Helper T cell (primary cell): ENCODE results near the gene GRPEL2.

GRCh38 chr5:149207164-149207631 lies 64.5 kb upstream of the AFAP1L1 start:
- PRO-cap, 2 experiments = no peak in any of the 2 experiments

GRCh38 chr5:149345107-149345776 lies at the start of gene GRPEL2:
Gene GRPEL2, plus strand, starts transcription at chr5:149345499.
- PRO-cap, 2 experiments = peak in 2 of 2 experiments; most common plus-strand start chr5:149345623 (in 2); most common minus-strand start chr5:149345343 (in 2)

- PRO-cap, 2 experiments = no peak in any of the 2 experiments
Measured at GRCh38 chr5:149414133-149415078, 35.3 kb upstream of the IL17B start.

DNA sequence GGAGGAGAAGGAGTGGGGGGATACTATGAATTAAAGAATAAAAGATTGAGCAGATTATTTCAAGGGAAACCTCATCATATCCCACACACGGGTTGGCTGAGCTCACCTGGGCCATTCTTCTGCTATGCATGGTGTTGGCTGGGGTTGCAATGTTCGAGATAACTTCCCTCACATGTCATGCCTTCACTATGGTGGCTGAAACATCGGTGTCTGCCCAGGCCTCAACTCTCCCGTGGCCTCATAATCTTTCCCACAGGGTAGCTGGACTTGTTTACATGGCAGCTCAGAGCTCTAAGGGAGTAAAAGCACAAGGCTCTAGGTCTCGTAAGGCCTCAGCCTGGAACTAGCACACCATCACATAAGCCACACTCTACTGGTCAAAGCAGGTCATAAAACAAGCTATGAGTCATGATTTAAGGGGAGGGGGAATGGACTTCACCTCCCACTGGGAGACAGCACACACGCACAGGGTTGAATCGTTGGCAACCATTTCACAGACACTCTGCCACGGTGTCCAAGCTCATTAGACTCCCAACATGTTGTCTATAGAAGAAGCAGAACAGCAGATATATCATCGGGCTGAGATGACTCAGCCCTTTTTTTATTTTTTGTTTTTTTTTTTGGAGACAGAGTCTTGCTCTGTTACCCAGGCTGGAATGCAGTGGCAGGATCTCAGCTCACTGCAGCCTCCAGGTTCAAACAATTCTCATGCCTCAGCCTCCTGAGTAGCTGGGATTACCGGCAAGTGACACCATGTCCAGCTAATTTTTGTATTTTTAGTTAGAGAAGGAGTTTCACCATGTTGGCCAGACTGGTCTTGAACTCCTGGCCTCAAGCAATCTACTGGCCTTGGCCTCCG lies 66.8 kb upstream of the IL17B start:
- PRO-cap, 2 experiments = no peak in any of the 2 experiments

- PRO-cap, 2 experiments = no peak in any of the 2 experiments
Measured at GRCh38 chr5:149456557-149457361, 77.7 kb upstream of the IL17B start.

DNA sequence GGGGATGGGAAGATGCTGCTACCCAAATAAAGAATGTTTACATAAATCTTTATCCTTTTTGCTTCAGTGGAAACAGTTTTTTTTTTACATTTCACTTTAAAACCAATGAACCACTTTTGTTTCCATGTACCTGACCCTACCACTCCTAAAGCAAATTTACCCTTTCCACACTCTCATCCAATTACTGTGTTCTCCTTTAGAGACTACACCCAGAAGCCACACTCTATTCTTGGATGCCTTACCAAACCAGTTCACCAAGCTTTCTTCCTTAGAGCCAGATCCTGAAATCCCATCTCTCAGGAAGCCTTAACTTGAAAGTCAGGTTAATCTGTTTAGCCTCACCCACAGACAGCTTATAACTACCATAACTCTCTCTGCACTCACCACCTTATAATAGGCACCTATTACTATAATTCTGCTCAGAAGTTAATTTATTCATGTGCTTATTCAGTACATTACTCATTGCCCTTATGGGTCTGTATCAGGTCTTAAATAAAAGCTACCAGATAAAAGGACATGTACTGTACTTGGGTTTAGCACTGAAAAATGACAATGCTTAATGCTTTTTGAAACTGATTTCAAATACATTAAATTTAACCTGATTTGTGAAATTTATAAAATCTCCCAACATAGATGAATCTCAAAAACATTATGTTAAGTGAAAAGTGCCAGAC lies 4.2 kb downstream of the CSNK1A1 start:
- PRO-cap, 2 experiments = no peak in any of the 2 experiments

DNA sequence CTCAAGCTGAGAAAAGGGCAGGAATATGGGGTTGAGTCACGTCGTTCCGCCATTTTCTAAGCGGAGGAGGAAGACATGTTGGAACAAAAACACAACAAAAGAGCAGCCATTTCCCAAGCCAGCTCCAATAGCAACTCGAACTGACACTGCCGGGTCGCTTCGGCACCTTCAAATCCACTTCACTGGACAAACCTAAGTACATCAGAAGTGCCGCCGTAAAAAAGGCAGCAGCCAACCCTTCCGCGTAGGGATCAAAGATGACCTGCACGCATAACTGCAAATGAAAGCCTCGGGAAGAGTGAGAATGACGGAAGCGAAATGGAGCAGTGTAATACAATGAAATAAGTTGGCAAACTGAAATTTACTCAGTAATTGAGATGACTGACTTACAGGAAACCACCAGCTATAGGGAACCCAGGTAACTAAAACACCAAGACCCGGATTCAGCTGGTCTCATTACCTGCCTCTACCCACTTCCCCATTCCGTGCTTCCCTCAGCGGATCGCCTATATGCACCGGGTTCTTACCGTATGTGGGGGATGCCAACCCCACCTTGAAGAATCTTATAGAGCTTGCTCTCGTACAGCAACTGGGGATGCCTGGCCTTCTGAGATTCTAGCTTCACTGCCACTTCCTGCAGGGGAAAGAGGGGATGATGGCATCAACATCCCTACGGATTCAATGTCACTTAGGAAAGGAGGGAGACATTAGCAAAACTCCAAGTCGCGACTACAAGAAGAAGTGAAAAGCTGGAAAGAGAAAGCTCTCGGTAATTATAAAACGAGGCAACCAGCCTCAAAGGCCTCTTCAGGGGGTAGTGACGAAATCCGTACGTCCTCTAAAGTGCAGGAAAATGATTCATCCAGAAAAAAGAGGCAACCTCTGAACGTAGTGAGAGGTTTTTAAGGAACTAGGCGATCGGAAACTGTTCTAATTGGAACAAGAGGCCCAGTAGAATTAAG lies 1.4 kb downstream of the CSNK1A1 start:
- PRO-cap, 2 experiments = peak in 2 of 2 experiments; most common plus-strand start position 127 of the sequence (in 1); most common minus-strand start position 58 of the sequence (in 2)

DNA sequence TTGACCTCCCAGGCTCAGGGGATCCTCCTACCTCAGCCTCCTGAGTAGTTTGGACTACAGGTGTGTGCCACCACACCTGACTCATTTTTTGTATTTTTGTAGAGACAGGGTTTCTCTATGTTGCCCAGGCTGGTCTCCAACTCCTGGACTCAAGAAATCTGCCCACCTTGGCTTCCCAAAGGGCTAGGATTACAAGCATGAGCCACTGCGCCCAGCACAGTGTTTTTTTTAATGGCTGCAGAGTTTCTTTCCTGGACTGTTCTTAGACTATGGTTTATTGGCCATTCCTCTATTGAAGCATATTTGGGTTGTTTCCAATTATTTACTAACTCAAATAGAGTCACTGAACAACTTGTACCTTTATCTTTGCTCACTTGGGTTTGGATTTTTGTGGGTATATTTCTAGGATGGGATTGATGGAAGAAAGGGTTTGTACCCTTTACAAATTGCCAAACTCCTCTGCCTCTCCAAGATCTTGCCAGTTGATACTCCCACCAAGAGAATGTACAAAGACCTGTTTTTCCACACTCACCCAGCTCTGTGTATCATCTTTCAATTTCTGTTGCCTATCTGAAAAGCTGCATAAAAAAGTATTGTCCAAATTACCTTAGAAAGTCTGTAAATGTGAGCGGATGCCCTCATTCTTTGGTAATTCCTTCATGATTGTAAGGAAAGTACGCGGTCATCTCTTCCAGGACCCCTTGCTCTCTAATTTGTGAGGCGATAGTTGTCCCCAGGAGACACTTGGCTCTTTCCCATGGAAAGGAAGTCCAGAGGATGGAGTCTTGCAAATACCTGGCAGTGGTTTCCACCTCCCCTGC lies 32.8 kb downstream of the ARHGEF37 start:
- PRO-cap, 2 experiments = no peak in any of the 2 experiments

- PRO-cap, 2 experiments = no peak in any of the 2 experiments
Measured at GRCh38 chr5:149618523-149619455, 37.5 kb downstream of the ARHGEF37 start.

- PRO-cap, 2 experiments = no peak in any of the 2 experiments
Measured at GRCh38 chr5:149681306-149681811, 48.8 kb upstream of the PPARGC1B start.

DNA sequence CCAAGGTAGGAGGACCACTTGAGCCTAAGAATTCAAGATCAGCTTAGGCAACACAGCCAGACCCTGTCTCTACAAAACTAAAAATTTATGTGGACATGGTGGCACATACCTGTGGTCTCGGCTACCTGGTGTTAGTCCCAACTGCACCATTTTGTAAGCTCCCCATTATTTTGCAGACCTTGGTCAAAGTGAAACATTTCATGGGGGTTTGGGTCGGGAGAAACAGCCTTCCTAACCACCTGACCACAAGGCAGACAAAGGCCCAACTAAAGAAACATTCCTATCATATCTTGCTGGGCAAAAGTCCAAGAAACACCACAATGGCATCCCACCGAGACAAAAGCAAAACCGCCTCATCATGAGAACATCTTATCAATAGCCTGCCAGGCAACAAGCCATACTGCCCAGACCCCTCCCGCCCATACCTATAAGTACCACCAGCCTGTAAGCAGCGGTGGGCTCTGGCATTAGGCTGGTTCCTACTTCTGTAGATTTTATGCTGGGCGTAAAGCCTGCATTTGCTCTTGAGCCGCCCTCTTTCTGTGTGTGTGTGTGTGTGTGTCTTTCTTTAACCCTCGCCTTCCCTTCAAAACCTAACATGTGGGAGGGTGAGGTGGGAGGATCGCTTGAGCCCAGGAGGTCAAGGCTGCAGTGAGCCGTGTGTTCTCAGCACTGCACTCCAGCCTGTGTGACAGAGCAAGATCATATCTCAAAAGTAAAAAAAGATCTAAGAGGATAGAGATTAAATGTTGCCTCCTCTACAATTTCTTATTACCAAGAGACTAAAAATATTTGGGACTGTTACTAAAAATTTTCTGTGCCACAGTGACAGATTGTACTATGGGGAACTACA lies 56.9 kb downstream of the PDE6A start:
- PRO-cap, 2 experiments = no peak in any of the 2 experiments

DNA sequence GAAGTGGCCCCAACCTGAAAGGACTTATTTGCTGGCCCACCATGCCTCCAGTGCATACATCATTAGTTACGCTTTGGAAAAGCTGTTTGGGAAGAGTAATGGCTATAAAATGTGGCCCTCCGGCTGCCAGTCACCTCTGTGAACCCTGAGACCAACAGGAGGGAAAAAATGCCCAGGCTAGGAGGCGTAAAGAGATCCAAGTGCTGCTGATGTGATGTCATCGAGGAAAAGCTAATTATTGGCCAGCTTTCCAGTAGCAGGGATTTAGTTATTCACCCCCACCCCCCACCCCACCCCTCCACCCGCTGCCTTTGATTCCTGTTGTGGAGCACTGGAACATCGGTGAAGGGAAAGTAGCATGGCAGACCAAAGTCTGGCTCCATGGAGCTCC lies 2.6 kb upstream of the SLC26A2 start:
- PRO-cap, 2 experiments = no peak in any of the 2 experiments

- PRO-cap, 2 experiments = no peak in any of the 2 experiments
Measured at GRCh38 chr5:149963761-149964270, 3.3 kb downstream of the SLC26A2 start.

GRCh38 chr5:150103104-150103403 lies 16.7 kb upstream of the CSF1R start:
- PRO-cap, 2 experiments = no peak in any of the 2 experiments

- PRO-cap, 2 experiments = no peak in any of the 2 experiments
Measured at GRCh38 chr5:150115464-150116138, 29.2 kb upstream of the CSF1R start.

- PRO-cap, 2 experiments = no peak in any of the 2 experiments
Measured at GRCh38 chr5:150162041-150162526, 4.5 kb upstream of the CDX1 start.

- PRO-cap, 2 experiments = no peak in any of the 2 experiments
Measured at GRCh38 chr5:150185086-150185642, 4.7 kb upstream of the SLC6A7 start.

- PRO-cap, 2 experiments = no peak in any of the 2 experiments
Measured at GRCh38 chr5:150246545-150247271, 42.9 kb downstream of the CAMK2A start.

- PRO-cap, 2 experiments = no peak in any of the 2 experiments
Measured at GRCh38 chr5:150263674-150264347, 25.8 kb downstream of the CAMK2A start.

DNA sequence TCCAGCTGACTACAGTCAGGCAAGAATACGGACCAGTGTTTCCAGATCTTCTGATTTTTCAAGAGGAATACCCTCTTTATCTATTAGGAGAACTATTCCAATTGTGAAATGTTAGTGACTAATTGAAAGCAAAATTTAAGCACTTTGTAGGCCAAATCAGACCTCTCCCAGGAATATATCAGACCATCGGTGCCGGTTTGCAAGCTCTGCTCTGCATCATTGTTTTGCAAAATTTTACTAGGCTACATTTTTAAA lies 965 bp upstream of the ARSI start:
- PRO-cap, 2 experiments = no peak in any of the 2 experiments